Colonic mucosa (tissue), 1 donor: Measurements from ENCODE around the genes ATRIP, UQCRC1, TMEM89, NCKIPSD, C3orf62 and USP4.

DNA sequence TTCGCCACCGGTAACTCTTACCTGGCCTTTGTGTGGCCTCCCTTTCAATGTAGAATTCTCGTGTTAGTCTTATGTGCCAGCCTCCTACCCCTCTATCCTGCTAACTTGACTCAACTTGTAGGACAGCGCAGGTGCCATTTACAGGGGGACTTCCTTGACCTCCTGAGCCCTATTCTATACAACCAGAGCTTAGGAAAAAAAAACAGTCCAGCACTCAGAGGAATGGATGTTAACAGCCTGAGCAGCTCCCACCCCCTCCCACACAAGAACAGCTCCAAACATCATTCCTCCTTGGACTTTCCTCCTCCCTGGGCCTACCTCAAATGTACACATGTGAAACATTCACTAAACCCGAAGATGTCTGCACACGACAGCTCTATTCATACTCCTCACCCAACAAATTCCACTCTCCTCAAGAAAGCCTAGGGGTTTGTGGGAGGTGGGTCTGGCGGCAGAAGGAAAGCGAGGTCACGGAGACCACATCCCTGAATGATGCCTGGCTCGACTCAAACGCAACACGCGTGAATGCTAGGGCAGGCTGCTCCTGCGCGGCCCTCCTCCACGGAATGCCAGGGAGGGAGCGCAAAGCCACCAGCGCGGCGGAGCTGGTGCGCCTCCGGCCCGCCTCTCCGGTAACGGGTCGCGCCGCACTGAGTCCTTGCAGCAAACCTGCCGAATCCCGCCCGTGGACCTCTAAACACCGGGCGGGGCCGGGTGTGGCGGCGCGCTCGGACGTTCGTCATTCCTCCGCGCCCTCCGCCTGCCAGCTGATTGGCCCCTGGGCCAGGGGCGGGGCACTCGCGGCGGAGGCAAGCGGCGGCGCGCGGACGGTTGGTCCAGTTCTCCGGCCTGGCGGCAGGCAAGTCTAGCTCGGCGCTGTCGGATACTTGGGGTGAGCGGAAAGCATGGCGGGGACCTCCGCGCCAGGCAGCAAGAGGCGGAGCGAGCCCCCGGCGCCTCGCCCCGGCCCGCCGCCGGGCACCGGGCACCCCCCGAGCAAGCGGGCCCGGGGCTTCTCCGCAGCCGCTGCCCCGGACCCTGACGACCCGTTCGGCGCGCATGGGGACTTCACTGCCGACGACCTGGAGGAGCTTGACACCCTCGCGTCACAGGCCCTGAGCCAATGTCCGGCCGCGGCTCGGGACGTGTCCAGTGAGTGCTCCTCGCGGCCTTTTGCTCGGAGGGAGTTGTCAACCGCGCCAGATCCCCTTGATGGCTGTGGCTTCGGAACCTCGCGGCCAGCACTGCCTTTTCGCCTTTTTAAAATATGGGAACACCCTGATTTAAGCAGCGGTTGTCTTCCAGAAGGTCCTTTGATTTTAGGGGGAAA, at the start of gene ATRIP:
TSS of gene ATRIP (plus strand) at position 797 of the 1,330 bp plus-strand sequence.
- PRO-cap, result bidirectional peak, plus-strand start at position 839 of the sequence, minus-strand start at position 671 of the sequence

GRCh38 chr3:48507126-48508321, 3.5 kb upstream of the SHISA5 start:
- PRO-cap, result no peak

DNA sequence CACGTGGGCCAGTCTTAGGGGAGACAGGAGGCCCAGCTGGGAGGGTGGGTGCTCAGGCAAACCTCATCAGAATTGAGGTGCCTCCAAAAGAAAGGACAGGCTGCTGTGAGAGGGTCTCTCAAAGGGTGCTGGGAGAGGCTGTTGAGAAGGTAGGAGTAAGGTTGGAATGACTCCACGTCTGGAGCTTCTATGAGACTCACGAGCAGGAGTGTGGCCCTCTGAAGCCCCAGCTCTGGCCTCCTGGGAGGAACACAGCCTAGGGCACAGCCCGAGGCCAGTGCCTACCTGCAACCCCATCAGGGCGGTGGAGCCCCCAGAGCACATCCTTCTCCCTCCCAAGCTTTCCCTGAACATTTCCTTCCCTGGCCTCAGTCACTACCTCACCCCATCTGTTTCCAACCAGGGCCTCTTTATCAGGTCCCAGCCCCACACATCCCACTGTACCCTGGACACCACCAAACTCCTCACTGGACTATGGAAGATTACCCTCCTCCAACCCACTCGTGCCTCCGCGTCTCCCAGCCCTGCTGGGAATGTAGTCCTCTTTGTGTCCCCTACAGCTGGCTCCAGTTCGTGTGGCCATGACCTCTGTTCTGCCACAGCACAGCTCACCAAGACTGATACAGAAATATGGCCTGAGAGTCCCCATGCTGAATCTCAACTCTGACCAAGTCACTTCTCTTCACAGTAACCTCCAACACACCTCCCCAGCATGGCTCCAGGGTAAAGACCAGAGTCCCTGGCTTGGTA, 2.0 kb upstream of the COL7A1 start:
- PRO-cap, result no peak

- PRO-cap, result bidirectional peak, plus-strand start at chr3:48609741, minus-strand start at chr3:48609635
Observed at GRCh38 chr3:48608801-48610048, at the start of gene UQCRC1. Gene UQCRC1 (minus strand): TSS chr3:48609646.

DNA sequence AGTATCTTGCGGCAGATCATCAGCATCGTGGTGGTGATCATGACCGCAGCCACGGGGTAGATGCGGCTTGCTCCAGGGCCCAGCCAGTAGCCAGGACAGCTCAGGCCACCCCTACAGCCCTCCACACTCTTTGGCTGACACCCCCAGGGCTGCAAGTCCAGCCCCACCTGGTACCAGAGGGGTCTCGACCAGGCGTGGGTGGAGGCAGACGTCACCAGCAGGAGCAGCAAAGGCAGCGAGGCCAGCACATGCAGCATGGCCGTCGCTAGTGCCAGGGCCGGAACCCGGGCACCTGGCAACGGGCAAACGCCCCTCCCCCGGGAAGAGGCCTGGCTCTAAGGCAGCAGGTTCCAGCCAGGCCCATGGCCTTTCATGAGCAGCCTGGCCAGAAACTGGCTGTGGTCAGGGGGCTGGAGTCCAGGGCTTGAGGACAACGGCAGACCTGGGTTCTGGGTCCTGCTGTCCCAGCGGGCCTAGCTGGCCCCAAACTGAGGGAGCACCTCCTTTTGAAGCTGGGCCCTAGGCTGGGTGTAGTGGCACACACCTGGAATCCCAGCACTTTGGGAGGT, at the start of gene TMEM89:
TSS of gene TMEM89 (minus strand) at position 270 of the 569 bp plus-strand sequence.
- PRO-cap, result no peak

DNA sequence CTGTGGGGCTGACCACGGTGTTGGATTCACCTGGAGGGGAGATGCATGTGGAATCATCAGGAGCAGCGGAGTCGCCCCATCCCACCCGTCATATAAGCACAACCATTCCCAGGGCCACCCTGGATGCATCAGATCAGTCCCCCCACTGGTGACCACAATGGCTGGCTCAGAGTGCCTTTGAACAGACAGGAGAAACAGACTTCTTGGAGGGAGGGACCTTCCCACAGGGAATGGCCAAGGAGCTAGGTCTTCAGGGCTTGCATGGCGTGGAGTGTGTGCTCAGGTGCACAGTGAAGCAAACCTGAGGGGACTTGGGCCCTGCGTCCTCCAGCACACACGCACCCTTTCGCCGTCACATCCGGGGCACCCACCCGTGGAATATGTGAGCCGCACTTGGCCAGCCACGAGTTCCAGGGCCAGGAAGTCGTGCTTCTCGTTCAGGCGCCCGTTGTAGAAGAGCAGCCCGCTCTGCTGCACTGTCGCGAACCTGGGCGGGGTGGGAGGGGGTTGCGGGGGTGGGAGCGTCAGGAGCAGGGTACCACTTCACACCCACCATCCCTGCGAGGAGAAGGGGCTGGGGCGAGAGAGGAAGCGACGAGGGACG, 7.2 kb downstream of the CELSR3 start:
- PRO-cap, result no peak

- PRO-cap, result bidirectional peak, plus-strand start at chr3:48686002, minus-strand start at chr3:48685893
Observed at GRCh38 chr3:48685366-48686246, at the start of gene NCKIPSD. Gene NCKIPSD (minus strand): TSS chr3:48685915.

- PRO-cap, result no peak
Observed at GRCh38 chr3:48690954-48691341, 5.2 kb upstream of the NCKIPSD start.

DNA sequence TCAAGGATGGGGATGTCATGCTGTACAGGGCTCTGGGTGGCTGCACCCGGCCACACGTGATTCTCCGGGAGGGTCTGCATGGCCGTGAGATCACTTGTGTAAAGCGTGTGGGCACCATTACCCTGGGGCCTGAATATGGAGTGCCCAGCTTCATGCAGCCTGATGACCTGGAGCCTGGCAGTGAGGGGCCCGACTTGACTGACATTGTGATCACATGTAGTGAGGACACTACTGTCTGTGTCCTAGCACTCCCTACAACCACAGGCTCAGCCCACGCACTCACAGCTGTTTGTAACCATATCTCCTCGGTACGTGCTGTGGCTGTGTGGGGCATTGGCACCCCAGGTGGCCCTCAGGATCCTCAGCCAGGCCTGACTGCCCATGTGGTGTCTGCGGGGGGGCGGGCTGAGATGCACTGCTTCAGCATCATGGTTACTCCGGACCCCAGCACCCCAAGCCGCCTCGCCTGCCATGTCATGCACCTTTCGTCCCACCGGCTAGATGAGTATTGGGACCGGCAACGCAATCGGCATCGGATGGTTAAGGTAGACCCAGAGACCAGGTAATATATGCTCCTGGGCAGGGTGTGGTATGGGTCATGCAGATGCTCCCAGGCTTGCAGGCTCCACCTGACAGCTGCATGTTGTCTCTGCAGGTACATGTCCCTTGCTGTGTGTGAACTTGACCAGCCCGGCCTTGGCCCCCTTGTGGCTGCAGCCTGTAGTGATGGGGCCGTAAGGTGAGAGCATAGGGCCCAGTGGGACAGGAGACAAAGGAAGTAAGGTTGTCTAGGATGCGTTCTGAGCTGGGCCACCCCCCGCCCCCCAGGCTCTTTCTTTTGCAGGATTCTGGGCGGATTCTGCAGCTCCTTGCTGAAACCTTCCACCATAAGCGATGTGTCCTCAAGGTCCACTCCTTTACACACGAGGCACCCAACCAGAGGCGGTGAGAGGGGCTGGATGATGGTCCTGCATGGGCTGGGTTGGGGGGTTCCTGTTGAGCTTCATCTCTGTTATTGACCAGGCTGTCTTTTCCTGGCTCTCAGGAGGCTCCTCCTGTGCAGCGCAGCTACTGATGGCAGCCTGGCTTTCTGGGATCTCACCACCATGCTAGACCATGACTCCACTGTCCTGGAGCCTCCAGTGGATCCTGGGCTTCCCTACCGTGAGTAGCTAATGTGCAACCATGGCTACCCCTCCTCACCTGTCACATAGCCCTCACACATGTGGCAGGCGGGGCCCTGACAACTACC, 4.4 kb downstream of the DALRD3 start:
- PRO-cap, result no peak

DNA sequence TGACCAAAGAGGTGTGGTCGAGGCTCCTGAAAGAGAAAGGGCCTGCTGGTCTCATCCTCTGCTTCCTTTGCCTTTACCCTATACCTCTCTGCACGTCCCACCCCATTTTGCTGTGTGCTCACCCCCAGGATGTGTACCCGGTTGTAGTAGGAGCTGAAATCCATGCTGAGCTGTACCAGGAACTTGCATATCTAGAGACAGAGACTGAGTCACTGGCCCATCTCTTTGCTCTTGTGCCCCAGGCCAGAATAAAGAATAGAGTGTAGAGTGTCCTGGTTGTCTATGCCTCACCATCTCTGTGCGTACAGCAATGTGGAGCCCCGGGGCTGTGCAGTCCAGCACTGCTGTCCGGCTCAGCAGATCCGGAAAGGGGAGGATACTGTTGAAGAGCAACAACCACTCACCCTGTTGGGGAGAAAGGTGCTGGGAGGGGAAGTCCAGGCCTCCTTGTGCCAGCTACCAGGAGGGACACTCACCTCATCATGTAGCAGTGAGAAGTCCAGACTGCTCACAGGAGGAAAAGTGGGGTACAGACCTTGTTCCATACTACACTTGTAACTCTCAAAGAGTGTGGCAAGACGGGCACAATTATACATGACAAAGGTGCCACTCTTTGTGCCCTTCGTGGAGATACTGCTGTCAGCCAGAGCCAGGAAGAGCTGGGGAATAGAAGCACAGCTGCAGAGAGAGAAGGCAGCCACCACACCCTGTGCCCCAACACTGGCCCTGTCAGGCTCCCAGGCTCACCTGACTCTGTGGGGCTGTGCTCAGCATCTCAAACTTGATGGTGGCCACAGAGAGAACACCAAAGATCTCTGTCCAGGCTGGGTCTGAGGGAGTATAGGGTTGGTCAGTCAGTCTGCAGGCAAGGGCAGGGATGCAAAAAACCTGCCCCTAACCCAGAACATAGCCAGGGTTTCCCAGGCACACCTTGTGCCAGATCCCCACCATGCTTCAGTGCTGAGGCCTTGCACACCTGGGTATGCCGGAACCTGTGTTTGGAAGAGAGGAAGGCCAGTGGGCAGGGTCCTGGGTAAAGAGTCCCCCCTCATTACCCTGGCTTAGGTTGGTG, 2.4 kb downstream of the DALRD3 start:
- PRO-cap, result no peak

- PRO-cap, result no peak
Observed at GRCh38 chr3:49027549-49028421, 1.4 kb downstream of the IMPDH2 start.

GRCh38 chr3:49029898-49030769, 936 bp upstream of the IMPDH2 start:
- PRO-cap, result no peak

GRCh38 chr3:49076686-49077061, 17.2 kb downstream of the QRICH1 start:
- PRO-cap, result no peak

- PRO-cap, result no peak
Observed at GRCh38 chr3:49122136-49122594, 1.5 kb upstream of the USP19 start.

- PRO-cap, result bidirectional peak, plus-strand start at chr3:49277166, minus-strand start at chr3:49277019; bidirectional peak, plus-strand start at chr3:49277527, minus-strand start at chr3:49277333
Observed at GRCh38 chr3:49276226-49277414, at the start of gene C3orf62. Gene C3orf62 (minus strand): TSS chr3:49277232.

GRCh38 chr3:49339840-49340581, at the start of gene USP4:
Gene USP4 (minus strand): TSS chr3:49340053.
- PRO-cap, result bidirectional peak, plus-strand start at chr3:49340155, minus-strand start at chr3:49340031

- PRO-cap, result no peak
Observed at GRCh38 chr3:49349232-49349957, 8.8 kb downstream of the GPX1 start.

GRCh38 chr3:49352244-49352884, 5.8 kb downstream of the GPX1 start:
- PRO-cap, result unidirectional peak, minus-strand start at chr3:49352414

DNA sequence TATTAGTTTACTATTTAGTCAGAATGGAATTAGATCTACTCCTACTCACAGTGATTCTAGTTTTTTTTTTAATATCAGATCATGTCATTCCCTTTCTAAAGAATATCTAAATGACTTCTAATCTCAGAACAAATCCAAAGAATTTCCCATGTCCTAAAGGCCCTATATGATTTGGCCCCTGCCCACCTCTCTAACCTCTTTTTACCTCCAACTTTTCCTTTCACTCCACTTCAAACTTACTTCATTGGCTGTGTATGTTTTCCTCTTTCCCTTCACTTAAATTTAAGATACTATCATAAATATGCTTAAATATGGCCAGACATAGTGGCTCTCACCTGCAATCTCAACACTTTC, 4.2 kb downstream of the RHOA start:
- PRO-cap, result no peak

GRCh38 chr3:49471719-49472582, 1.9 kb downstream of the DAG1 start:
- PRO-cap, result no peak